Skeletal muscle tissue (tissue), 7 donors: ENCODE measurements around the gene PLAAT3.

DNA sequence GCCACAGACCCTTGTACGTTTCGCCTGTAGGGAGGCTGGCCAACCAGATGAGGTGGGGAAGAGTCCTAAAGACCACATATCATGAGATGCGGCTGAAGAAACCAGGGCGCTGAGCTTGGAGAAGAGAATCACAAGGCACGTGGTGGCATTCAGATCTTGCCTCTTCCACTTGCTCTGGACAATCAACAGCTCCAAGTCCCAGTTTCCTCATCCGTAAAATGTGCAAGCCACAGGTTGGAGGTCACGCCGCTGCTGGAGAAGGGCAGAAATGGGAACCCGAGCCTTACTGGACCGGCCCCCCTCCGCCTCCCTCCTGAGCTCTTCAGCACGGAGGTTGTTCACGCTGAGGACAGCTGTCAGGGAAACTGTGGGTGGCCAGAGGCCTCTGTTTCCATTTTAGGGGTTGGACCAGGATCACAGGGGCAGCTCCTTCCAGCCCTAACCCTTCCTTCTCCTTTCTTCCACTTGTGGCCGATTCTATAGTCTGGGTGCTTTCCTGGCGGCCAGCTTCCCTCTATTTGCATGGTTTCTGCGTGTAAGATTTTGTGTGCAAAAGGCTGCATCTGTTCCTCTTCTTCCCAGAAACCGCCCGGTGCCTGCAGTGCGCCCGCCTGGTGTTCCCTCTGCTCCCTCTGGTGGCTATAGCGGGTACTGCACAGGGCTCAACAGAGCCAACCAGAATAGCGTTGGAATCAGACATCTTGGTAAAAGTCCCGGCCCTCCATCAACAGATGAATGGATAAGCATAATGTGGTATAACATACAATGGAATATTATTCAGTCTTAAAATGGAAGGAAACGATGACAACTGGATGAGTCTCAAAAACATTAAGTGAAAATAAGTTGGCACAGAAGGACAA is 8.2 kb upstream of the SLC22A8 start:
- PRO-cap, 3 experiments: no peak in any of the 3 experiments
- RAMPAGE, long total RNA: no peak
- RRBS, 2 experiments: 2% methylated on average over 5 of the region's 24 CpGs

- PRO-cap, 3 experiments: no peak in any of the 3 experiments
- RAMPAGE, long total RNA: no peak
- RRBS, 2 experiments: no CpG with 5 or more reads among the region's 7 CpGs
Measured at GRCh38 chr11:63245583-63246072, 2.2 kb upstream of the SLC22A25 start.

DNA sequence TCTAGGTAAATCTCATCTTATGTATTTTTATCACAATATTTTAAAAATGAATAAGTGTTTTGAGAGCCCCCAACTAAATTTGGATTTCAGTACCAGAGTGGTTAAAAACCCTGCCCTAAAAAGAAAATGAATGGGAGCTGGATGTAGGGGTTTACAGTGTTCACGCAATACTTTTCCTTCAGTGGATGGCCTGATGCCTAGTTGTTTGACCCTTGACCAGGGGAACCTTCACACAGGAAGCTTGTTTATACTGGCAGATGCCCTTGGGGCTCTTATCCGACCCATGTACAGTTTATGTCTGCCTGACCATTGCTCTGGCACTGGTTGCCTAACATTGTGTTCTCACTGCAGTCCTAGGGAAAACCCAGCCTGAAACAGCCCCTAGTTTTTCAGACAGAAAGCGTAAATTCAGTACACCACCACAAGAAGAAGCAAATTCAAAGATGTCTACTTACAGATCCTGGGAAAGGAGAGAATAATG is 35.0 kb downstream of the SLC22A9 start:
- PRO-cap, 3 experiments: no peak in any of the 3 experiments
- RAMPAGE, long total RNA: no peak
- RRBS, 2 experiments: no CpG with 5 or more reads among the region's 3 CpGs

DNA sequence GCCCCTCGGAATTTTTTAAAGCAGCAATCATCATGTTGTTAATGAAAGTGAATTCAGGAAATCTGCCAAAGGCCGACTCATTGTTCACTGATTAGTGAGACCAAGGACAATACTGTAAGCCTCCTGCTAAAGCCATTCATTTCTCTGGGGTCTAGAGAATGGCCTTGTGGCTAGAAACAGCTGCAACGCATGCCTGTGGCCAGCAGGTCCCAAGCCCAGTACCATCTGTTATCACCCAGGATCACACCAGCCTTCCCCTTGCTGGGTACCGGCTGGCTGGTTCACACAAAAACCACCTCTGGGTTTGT is 1.2 kb downstream of the PLAAT5 start:
- PRO-cap, 3 experiments: no peak in any of the 3 experiments
- RAMPAGE, long total RNA: no peak
- RRBS, 2 experiments: no CpG with 5 or more reads among the region's 4 CpGs

GRCh38 chr11:63531082-63531820 is 5.4 kb upstream of the PLAAT4 start:
- PRO-cap, 3 experiments: no peak in any of the 3 experiments
- RAMPAGE, long total RNA: no peak
- RRBS, 2 experiments: no CpG with 5 or more reads among the region's 6 CpGs

DNA sequence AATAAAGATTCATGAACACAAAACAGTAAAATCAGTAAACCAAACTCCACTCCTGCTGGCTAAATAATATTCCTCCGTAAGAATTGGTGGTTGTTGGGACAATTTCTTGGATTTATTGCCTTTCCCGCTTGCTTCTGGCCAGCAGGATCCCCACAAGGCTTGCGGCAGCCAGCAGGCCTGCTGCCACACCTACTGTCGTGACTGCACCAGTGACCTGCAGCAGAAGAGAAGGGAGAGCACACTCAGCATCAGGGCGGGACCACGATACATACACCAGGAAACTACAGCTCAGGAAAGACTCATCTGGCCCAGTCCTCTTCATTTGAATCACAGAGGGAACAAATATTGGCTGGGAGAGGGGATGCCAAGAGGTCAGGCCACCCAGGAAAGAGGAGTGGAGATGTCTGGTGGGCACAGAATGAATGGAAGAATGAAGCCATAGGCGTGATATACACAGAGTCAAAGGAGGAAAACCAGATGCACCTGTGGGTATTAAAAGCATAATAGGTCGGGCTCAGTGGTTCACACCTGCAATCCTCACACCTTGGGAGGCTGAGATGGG is 10.2 kb downstream of the PLAAT2 start:
- PRO-cap, 3 experiments: no peak in any of the 3 experiments
- RAMPAGE, long total RNA: no peak
- RRBS, 2 experiments: no CpG with 5 or more reads among the region's 8 CpGs

- PRO-cap, 3 experiments: no peak in any of the 3 experiments
- RAMPAGE, long total RNA: no peak
- RRBS, 2 experiments: no CpG with 5 or more reads among the region's 9 CpGs
Measured at GRCh38 chr11:63553611-63554252, 9.4 kb downstream of the PLAAT2 start.

DNA sequence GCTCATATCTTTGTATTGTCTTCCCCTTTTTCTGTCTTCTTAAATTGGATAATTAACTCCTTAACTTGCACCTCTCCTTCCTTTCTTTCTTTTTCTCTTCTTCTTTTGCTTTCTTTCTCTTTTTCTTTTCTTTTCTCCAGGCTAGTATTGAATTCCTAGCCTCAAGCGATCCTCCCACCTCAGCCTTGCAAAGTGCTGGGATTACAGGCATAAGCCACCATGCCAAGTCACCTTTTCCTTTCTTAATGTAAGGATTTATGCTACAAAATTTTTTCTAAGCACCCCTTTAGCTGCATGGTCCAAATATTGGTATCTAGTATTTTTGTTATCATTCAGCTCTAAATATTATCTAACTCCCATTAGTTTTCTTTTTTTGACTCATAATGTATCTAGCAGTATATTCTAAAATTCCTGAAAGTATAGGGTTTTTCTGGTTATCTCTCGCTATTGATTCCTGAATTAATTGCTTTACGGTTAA is 7.6 kb upstream of the PLAAT2 start:
- PRO-cap, 3 experiments: no peak in any of the 3 experiments
- RAMPAGE, long total RNA: no peak
- RRBS, 2 experiments: no CpG with 5 or more reads among the region's 3 CpGs

DNA sequence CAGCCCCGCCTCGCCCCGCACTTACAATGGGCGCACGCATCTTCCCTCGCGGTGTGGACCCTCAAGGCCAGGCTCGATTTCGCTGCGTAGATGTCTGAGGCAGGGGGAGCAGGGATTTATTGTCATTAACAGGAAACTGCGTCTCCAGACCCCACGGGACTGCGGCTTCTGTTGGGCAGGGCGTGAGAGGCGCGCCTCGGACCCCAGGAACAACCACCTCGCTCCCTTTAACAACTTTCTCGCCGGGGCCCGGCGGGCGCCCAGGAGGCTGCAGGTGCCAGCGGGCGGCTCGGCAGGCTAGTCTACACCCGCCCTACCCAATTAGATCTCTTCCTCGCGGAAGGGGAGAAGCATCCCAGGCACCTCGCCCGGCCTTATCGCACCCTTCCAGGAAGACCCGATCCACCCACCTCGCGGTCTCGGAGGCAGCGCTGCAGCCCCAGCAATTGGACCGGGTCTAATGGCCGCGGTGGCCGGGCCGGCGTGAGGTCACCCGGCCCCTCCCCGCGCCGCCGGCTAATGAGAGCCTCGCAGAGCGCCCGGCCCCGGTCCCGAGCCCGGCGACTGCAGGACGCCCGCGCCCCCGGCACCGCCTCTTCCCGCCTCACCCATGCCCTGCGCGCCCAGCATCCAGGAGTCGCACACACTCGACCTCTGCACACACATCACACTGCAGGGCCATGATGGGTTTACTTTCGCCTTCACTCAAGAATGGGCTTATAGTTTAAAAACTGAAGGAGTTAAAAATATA is at the start of gene PLAAT3:
Gene PLAAT3 (minus strand): TSS at position 459 of the 751 bp plus-strand sequence.
- PRO-cap, 3 experiments: peak in 3 of 3 experiments; most common plus-strand start position 238 of the sequence (in 1); most common minus-strand start position 92 of the sequence (in 1)
- RAMPAGE, long total RNA: start-site peak on the minus strand centred at position 446 of the sequence, 28 bp wide, 256 and 107 reads in 2 replicates
- RRBS, 2 experiments: 2 to 4% methylated on average over 9 to 10 of the region's 66 CpGs

DNA sequence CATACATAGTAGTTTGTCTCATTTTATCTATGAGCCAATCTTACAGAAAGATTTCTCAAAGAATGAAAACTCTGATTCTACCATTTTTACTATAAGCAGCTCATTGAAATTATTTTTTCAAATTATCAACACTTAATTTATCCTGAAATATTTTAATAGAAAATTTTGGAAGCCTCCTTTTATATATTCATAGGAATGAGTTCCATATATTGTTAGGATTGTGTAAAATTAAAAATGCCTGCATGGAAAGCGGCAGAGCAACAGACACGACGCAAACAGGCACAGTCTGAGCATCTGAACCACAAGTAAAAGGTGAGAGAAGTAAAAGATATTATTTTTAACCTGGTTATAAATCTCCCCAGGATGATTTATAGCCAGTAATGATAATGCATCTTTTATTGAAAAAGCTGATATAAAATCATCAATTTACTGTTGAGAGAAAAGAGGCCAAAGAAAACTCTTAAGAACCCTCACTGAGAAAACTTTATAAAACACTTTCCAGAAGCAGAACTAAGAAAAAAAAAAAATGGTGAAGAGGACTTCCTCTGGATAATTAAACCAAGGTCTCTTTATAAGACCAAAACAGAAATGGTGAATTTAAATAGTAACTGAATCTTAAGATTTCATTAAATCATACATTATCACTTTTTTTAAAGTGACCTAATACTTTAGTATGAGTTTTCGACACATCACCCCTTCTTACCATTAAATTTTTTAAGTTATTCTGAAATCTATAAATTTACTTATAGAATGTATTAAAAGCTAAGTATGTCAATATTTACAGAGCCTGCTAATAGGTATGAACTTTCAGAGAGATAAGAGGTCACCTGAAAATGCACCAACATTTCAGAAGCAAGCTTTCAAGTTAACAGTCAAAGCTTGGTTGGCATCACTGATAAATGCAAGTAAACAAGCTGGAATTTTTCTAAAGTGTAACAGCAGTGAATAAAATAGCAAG is 12.5 kb upstream of the PLAAT3 start:
- PRO-cap, 3 experiments: no peak in any of the 3 experiments
- RAMPAGE, long total RNA: no peak
- RRBS, 2 experiments: no CpG with 5 or more reads among the region's 4 CpGs

- PRO-cap, 3 experiments: peak in 1 of 3 experiments; most common plus-strand start chr11:63670969 (in 1)
- RAMPAGE, long total RNA: no peak
- RRBS, 2 experiments: 2% methylated on average over 21 of the region's 55 CpGs
Measured at GRCh38 chr11:63670643-63671297, 406 bp downstream of the ATL3 start.

GRCh38 chr11:63698937-63699733 is 17.8 kb downstream of the RTN3 start:
- PRO-cap, 3 experiments: no peak in any of the 3 experiments
- RAMPAGE, long total RNA: no peak
- RRBS, 2 experiments: no CpG with 5 or more reads among the region's 11 CpGs

DNA sequence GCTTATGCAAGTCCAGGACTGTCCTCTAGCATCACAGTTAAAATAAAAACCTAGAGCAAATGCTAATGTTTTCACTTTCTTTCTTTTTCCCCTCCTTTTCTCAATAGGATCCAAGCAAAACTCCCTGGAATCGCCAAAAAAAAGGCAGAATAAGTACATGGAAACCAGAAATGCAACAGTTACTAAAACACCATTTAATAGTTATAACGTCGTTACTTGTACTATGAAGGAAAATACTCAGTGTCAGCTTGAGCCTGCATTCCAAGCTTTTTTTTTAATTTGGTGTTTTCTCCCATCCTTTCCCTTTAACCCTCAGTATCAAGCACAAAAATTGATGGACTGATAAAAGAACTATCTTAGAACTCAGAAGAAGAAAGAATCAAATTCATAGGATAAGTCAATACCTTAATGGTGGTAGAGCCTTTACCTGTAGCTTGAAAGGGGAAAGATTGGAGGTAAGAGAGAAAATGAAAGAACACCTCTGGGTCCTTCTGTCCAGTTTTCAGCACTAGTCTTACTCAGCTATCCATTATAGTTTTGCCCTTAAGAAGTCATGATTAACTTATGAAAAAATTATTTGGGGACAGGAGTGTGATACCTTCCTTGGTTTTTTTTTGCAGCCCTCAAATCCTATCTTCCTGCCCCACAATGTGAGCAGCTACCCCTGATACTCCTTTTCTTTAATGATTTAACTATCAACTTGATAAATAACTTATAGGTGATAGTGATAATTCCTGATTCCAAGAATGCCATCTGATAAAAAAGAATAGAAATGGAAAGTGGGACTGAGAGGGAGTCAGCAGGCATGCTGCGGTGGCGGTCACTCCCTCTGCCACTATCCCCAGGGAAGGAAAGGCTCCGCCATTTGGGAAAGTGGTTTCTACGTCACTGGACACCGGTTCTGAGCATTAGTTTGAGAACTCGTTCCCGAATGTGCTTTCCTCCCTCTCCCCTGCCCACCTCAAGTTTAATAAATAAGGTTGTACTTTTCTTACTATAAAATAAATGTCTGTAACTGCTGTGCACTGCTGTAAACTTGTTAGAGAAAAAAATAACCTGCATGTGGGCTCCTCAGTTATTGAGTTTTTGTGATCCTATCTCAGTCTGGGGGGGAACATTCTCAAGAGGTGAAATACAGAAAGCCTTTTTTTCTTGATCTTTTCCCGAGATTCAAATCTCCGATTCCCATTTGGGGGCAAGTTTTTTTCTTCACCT is 10.1 kb downstream of the ZFTA start:
- PRO-cap, 3 experiments: no peak in any of the 3 experiments
- RAMPAGE, long total RNA: no peak
- RRBS, 2 experiments: no CpG with 5 or more reads among the region's 12 CpGs

DNA sequence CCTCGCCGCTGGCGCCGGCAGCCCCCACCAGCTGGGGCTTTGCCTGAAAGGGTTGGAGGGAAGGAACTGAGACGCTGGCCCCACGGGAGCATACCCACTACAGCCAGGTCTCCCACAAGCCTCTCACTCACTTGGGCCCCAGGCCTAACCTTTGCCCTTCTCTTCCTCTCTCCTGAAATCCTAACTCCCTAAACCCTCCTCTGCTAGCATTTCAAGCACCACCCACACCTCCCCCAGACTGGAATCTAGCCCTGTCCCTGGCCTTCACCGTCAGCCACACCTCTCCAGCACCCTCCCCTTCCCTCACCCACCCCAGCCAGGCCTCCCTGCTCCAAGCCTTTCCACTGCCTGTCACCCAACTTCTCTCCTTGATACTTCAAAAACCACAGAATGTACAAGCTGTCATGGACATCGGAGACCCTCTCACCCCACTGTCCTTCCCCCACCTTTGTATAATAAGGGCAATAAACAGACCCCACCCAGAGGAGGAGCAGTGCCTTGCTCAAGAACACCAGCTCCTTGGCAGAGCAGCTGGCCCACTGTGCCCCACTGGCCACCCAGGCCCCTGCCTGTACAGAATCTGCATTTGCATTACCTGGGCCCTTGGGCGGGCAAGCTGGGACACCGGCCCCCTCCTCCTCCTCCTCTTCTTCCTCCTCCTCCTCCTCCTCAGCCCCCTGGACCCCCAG is 3.2 kb downstream of the ZFTA start:
- PRO-cap, 3 experiments: no peak in any of the 3 experiments
- RAMPAGE, long total RNA: no peak
- RRBS, 2 experiments: no CpG with 5 or more reads among the region's 10 CpGs

- PRO-cap, 3 experiments: no peak in any of the 3 experiments
- RAMPAGE, long total RNA: no peak
- RRBS, 2 experiments: no CpG with 5 or more reads among the region's 5 CpGs
Measured at GRCh38 chr11:63882750-63883220, 34.2 kb downstream of the RCOR2 start.

GRCh38 chr11:63909903-63910808 is 6.8 kb downstream of the RCOR2 start:
- PRO-cap, 3 experiments: no peak in any of the 3 experiments
- RAMPAGE, long total RNA: no peak
- RRBS, 2 experiments: 23% methylated on average over 3 of the region's 20 CpGs; no CpG with 5 or more reads in 1 of the 2 experiments

DNA sequence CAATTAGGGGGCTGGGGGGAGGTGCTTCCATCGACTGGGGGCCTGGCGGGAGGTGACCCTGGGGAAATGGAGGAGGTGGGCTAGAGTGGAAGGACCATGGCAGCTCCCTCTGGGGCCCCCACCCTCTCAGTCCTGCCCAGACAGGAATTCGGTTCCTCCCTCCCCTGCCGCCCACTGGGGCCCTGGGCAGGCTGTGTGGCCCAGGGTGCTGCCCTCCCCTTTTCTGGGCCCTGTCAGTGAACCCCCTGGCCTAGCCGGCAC is 3.6 kb upstream of the RCOR2 start:
- PRO-cap, 3 experiments: no peak in any of the 3 experiments
- RAMPAGE, long total RNA: no peak
- RRBS, 2 experiments: 0 to 7% methylated on average over 1 of the region's 5 CpGs

DNA sequence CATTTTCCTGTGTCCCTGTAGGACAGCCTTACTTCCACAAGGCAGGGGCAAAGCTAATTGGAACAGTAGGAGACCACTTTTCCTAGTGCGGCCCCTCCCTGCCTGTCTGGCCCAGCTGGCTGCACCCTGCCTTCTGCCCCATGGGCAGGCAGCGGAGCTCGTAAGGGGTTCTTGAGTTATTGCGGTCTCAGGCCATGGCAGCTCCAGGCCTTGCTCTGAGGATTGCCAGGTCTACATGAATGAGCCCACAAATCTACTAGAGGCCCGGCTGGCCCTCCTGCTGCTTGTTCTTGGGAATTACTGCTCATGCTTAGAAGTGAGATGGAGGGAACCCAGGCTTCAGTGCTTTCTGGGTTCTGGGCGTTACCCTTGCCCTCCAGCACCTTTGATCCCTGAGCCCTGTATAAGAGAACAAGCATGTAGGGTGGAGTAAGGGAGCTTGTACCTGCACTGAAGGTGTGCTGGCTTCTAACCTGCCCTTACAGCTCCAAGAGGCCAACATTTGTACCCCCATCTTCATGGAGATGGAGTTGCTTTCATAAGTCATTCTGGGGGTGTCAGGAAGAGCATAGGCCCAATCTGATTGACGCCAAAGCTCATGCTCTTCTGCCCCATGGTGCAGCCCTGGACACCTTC is 4.0 kb downstream of the NAA40 start:
- PRO-cap, 3 experiments: no peak in any of the 3 experiments
- RAMPAGE, long total RNA: no peak
- RRBS, 2 experiments: no CpG with 5 or more reads among the region's 7 CpGs

GRCh38 chr11:64036212-64037393 is 872 bp downstream of the FLRT1 start:
- PRO-cap, 3 experiments: peak in 1 of 3 experiments; most common minus-strand start chr11:64036629 (in 1)
- RAMPAGE, long total RNA: no peak
- RRBS, 2 experiments: 10 to 12% methylated on average over 36 of the region's 87 CpGs

DNA sequence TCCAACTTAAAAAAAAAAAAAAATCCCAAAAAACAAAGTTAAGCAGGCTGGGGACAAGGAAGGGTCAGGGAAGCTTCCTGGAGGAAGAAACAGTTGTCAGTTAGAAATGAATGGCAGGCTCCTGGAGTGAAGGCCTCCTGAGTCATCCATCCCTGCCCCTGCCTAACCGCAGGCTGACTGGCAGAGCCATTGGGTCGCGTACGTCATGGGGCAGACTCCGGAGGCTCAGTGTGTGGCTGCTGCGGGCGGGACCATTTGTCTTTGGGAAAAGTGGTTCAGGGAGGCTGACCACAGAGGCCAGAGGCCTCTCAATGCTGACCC is 58.7 kb downstream of the FLRT1 start:
- PRO-cap, 3 experiments: no peak in any of the 3 experiments
- RAMPAGE, long total RNA: no peak
- RRBS, 2 experiments: no CpG with 5 or more reads among the region's 7 CpGs